Endothelial cell (in vitro differentiated cells): ENCODE measurements around a stretch of chr1.

- PRO-cap, result no peak
Measured at GRCh38 chr1:65480417-65481470, 60.3 kb downstream of the LEPR start.

- PRO-cap, result no peak
Measured at GRCh38 chr1:65992194-65992987, 199.7 kb downstream of the PDE4B start.

DNA sequence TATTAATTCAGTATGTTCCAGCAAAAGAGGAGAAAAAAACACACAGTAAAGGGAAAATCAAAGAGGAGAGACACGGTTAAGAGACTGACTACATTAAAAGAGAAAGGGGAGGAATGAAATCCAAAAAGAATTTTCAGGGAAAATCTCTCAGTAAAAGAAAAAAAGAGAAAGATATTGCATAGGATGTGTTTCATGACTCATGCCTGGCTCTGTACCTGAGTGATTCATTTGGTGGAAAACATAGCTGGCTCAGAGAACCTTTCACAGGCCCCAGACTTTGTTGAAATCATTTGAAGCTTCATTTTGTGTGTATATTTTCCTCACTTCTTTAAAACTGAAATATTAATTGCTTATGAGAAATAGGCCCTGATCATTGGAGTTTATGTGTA lies 239.3 kb upstream of the SGIP1 start:
- PRO-cap, result no peak

- PRO-cap, result no peak
Measured at GRCh38 chr1:66373157-66373672, 160.7 kb upstream of the SGIP1 start.

DNA sequence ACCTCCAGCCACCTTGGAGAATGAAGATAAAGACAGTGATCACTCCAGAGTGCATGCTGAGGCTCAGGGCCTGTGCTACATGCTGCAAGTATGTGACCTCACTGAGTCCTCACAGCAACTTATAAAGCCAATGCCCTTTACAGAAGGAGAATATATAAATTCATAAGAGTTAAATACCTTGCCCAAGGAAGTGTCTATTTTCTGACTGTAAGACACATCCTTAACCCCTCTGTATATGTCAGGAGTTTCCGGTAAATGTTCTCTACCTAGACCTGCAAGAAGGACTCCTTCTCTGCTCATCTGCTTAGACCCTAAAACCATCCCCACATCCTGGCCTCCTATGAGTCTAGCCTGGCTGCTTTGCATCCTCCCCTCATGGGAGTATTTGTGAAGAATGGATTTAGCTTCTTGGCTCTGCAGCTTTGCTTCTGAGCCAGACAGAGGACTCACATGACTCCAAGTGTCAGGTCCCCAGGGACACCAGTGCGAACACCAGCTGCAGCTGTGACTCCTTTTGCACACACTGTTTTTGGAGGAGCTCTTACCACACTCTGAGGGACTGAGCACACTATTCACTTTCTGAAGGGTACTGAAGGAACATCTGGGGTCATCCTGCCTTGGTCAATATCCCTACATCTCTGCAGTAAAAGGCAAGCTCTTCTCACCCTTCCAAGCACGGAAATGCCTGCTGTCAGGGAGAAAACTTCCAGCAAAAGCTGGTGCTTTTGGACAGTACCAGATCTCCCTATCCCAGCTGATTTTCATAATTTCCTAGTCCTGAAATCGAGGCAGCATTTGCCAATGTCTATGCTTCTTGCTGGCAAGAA lies 131.8 kb upstream of the SGIP1 start:
- PRO-cap, result no peak

GRCh38 chr1:66739216-66739943 lies 12.9 kb upstream of the DYNLT5 start:
- PRO-cap, result no peak

- PRO-cap, result no peak
Measured at GRCh38 chr1:66925642-66925875, 769 bp downstream of the MIER1 start.

GRCh38 chr1:67460829-67461422 lies 30.7 kb upstream of the SERBP1 start:
- PRO-cap, result no peak

DNA sequence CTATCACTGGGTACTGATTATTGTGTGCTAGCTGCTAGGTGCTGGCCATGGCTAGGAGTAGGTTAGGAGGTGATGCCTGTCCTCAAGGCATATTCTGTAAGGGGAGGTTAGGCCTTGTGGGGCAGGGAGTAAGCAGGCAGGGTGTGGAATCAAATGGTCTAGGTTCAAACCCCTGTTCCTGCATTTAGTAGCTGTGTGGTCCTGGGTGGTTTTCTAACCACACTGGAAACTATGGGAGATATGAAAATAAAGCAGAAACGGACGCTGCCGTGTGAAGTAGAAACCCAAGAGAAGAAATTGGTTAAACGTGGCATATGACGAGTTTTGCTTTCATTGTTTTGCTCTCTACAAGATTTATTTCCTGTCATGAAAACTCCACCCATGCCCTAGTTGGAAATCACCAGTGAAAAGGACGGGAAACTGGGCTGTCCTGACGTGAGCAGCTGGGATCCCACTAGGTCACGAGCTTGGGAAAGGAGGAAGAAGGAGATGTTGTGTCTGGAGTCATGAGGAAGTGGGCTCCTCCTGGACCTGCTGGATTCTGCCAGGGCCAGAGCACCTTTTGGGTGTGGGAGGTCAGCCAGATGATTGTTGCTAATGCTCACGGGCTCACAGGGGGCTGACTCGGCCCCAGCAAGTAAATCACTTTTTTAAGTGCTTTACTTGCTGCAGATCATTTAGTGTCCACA lies 120.8 kb upstream of the GADD45A start:
- PRO-cap, result no peak

GRCh38 chr1:67586633-67586981 lies 98.4 kb upstream of the GADD45A start:
- PRO-cap, result no peak

DNA sequence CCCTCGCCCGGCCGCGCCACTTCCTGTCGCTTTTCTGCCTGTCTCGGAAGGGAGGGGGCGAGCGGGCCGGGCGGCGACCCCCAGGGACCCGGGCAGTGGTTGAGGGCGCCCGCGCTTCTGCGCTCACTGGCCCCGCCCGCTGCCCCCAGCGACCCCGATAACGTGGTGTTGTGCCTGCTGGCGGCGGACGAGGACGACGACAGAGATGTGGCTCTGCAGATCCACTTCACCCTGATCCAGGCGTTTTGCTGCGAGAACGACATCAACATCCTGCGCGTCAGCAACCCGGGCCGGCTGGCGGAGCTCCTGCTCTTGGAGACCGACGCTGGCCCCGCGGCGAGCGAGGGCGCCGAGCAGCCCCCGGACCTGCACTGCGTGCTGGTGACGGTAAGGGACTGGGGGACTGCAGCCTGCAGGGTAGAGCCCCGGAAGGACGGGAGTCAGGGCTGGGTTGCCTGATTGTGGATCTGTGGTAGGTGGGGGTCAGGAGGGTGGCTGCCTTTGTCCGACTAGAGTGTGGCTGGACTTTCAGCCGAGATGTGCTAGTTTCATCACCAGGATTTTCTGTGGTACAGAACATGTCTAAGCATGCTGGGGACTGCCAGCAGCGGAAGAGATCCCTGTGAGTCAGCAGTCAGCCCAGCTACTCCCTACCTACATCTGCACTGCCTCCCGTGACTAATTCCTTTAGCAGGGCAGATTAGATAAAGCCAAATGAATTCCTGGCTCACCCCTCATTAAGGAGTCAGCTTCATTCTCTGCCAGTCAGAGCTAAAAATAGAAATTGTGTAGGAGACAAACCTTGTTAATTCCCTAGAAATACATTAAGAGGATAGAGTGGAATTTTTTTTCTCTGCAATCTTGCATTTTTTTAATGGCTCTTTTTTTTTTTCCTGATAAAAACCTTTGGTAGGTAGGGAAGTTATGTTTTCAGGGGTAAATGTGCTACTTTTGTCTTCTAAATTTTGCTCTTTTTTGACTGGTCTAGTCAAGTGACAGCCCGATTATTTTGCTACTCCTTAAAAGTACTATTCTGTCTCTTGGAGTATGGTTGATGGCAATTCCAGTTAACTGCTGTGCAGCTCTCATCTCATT lies 1.5 kb downstream of the GADD45A start:
- PRO-cap, result bidirectional peak, plus-strand start at position 253 of the sequence, minus-strand start at position 247 of the sequence; bidirectional peak, plus-strand start at position 737 of the sequence, minus-strand start at position 554 of the sequence

GRCh38 chr1:67743386-67743843 lies 58.4 kb downstream of the GADD45A start:
- PRO-cap, result no peak

DNA sequence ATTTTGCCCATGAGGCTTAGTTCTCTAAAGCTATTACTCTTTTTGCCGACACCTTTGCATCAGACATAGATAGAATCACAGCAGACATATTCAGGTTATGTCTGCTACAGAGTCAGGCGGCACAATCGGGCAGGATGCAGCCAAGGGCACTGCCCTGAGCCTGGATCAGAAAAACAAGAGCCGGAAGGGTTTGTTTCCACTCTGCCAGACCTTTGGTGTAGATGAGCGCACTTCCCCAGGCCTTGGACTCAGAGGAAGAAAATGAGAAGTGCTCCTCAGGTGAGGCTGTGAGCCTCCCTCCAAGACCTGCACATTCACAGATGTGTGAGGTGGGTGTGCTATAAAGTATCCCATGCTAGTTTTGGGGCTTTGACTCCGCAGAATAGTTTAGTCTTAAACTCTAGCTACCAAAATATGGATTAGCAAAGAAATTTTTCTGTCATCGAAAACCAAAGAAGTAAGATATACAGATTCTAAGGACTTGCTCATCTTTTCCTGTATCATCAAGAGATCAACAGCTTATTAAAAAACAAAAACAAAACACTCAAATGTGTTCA lies 43.6 kb downstream of the GNG12 start:
- PRO-cap, result no peak

DNA sequence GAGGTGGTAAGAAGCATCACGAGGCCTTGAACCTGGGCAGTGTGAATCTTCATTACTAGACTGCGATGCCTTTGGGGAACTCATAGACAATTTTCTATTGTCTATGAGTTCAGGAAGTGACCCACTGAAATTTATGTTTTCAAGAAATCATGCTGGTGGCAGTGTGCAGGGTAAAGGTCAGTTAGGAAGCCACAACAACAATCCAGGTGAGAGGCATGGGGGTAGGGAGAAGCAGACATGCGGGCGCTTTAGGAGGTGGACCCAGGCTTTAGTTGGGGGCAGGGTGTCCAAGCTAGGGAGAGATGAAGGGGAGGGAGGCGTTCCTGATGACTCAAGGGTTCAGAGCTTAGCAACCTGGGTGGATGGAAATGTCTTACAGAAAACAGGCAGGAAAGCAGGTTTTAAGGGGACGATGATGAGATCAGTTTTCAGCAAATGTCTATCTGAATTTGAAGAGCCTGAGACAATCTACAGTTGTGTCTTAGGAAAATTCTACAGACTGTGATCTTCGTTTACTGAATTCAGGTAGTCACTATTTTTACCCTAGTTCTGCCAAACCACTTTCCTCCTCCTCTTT lies 14.3 kb downstream of the GNG12 start:
- PRO-cap, result no peak

GRCh38 chr1:67831748-67832680 lies 1.3 kb downstream of the GNG12 start:
- PRO-cap, result bidirectional peak, plus-strand start at chr1:67831988, minus-strand start at chr1:67832054; bidirectional peak, plus-strand start at chr1:67832303, minus-strand start at chr1:67832167

DNA sequence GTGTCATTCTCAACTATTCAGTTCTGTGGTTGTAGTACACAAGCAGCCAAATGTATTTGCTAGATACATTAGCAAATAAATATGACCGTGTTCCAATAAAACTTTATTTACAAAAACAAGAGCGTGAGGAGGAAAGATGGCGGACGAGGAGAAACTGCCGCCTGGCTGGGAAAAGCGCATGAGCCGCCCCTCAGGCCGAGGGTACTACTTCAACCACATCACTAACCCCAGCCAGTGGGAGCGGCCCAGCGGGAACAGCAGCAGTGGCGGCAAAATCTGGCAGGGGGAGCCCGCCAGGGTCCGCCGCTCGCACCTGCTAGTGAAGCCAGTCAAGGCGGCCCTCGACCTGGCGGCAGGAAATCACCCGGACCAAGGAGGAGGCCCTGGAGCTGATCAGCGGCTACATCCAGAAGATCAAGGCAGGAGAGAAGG lies 286.1 kb downstream of the LRRC40 start:
- PRO-cap, result no peak

DNA sequence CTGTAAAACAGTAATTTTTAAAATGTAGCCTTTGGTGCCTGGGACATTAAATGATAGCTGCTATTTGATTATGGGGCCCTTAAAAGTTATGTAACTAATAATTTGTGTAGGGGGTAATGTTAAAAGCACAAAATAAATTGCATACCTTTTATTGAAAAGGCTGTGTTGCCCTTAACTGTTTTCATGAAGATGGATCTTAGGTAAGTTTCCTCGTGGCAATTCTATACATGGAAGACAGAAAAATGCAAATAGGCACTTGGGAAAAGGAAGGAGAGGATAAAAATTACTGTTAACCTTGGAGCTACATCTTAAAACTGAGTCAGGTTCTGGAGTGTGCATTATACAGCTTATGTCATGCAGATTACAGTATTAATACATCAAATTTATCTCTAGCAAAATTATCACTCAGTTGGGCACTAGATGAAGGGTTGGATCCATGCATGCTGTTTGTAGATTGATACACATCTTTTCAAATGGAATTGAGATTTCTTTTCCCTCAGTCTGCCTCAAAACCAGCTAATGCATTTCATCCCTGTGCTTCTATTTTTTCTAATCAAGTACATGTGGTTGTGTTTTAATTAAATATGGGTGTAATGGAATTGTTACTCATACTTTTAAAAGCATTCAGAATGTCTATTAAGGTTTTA lies 32.6 kb downstream of the SRSF11 start:
- PRO-cap, result no peak

GRCh38 chr1:70706103-70707185 lies 295.4 kb downstream of the CTH start:
- PRO-cap, result unidirectional peak, plus-strand start at chr1:70706444; unidirectional peak, plus-strand start at chr1:70706570; bidirectional peak, plus-strand start at chr1:70706772, minus-strand start at chr1:70706754

DNA sequence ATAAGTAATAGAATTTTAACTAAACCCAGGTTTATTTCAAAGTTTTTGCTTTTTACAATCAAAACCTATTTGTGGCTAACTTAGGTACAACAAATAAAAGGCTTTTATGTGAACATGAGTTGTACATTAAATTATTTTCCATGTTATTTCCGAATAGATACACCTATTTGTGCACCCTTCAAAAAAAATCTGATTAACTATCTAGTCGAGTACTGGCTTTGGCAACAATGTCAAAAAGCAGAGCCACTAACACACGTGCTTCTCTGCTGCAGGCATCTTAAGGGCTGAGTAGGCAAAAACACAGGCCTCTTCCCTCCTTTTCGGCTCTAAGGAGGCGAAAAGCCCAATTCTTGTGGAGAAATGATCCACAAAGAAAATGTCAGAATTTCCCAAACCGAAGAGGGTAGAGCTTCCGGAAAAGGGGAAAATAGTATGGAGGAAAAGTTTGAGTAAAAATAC lies 774 bp downstream of the ZRANB2 start:
- PRO-cap, result no peak

GRCh38 chr1:71404396-71405132 lies 323.7 kb upstream of the ZRANB2 start:
- PRO-cap, result no peak